A172 (cell line): ENCODE results near the gene MTX1.

DNA sequence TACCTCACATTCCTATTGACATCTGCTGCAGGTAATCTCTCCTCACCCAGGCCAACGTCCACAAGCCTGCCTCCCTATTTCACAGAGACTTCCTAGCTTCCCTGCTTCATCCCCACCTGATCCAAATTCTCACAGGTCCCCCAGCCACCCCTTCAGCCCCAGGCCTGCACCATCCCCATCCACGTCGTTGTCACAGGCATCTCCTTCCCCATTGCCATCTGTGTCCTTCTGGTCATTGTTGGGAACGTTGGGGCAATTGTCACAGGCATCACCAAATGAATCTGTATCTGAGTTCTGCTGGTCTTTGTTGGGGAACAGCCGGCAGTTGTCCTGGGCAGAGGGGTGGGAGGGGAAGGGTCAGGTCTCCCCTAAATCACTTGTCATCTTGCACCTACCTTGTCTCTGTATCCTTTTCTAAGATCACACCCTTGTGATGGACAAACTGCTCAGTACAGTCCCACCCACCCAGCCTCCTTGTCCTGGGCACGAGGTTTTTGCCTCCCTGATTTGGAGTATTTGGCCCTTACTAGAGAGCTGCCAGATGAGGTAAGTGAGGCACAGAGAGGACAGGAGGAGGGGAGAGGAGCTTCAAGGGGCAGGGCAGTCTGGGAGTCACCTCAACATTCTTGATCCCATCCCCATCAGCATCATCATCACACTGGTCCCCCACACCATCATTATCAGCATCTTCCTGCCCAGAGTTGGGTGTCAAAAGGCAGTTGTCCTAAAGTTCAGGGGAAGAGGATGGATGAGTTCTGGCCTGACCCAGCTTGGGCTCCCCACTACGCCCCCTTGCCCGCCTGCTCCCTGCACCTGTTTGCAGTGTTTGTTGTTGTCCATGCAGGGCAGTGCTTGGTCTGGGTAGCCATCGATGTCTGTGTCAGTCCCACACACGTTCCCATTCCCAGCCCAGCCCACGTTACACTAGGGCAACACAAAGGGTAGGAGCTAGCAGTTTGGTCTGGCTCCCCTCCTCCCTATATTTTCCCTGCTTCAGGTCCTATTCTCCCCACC, 7.1 kb downstream of the THBS3 start:
- RAMPAGE, long total RNA, result no peak

DNA sequence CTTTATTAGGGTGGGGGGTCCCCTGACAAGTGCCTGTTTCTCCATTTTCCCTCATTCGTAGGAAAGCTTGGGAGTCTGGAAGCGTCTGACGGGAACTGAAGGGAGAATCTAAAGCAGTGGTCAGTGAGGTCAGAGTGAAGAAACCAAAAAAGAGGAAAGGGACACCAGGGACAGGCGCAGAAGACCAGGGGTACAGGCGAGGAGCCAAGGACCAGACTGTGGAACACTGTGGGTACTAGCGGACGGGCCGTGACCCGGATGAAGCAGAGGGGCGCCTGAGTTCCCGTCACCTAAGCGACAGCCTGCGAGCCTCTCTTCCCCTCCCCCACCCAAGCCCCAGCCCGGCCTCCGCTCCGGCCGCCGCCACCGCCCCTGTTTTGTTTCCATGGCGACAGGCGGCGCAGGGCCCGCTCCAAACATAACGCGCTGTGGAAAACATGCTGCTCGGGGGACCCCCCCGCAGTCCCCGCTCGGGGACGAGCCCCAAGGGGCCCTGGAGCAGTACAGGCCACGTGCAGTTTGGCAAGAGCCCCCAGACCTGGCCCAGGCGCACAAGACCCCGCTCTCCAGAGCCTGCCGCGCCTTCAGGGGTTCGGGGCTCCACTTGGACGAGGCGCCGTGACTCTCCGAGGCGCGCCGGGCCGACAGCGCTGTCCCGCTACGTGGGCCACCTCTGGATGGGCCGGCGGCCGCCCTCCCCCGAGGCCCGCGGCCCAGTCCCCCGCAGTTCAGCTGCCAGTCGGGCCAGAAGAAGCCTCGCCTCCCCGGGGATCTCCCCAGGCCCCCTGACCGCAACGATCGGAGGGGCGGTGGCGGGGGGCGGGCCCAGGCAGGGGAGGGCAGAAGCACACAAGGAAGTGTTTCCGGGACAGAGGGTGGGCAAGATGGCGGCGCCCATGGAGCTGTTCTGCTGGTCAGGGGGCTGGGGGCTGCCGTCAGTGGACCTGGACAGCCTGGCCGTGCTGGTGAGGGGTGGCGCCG, at the start of gene MTX1:
TSS of gene MTX1 (plus strand) at position 328 of the 981 bp plus-strand sequence.
- RAMPAGE, long total RNA, result start-site peak on the plus strand centred at position 871 of the sequence, 16 bp wide, 109 and 48 reads in 2 replicates

GRCh38 chr1:155220220-155220599, 11.7 kb downstream of the MTX1 start:
- RAMPAGE, long total RNA, result no peak

DNA sequence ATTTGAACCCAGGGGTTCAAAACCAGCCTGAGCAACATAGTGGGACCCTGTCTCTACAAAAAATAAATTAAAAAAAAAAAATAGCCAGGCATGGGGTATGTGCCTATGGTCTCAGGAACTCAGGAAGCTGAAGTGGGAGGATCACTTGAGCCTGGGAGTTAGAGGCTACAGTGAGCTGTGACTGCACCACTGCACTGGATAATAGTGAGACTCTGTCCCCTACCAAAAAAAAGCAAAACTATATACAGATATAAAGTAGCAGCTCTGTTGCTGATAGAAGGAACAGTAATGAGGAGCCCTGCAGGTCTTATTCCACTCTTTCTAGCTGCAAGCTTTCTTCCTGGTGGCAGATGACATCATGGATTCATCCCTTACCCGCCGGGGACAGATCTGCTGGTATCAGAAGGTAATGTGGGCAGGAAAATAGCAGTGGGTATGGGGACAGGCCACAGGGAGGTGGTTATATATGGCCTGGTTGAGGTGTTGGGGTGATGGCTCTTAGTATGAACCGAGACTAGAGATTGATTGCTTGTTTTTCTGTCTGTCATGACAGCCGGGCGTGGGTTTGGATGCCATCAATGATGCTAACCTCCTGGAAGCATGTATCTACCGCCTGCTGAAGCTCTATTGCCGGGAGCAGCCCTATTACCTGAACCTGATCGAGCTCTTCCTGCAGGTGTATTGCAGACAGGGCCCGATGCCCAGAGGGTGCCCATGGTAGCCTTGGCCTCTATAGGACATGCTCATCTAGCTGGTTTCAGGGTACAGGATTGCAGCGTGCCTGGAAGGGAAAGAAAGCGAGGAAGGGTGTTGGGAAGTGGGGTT, 2.9 kb upstream of the RUSC1 start:
- RAMPAGE, long total RNA, result no peak

GRCh38 chr1:155324081-155324643, 3.5 kb downstream of the RUSC1 start:
- RAMPAGE, long total RNA, result no peak

DNA sequence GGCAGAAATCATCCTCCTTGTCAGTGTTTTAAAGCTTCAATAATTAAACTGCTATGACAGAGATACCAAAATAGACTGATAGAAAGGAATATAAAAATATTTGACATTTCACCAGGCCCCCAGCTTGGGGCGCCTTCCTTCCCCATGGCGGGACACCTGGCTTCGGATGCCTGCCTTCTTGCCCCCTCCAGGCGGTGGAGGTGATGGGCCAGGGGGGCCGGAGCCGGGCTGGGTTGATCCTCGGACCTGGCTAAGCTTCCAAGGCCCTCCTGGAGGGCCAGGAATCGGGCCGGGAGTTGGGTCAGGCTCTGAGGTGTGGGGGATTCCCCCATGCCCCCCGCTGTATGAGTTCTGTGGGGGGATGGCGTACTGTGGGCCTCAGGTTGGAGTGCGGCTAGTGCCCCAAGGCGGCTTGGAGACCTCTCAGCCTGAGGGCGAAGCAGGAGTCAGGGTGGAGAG, 112.4 kb downstream of the RUSC1 start:
- RAMPAGE, long total RNA, result no peak

- RAMPAGE, long total RNA, result no peak
These were observed 35.0 kb downstream of the ASH1L start for GRCh38 chr1:155527494-155528077.

- RAMPAGE, long total RNA, result no peak
These were observed 836 bp upstream of the ASH1L start for GRCh38 chr1:155563405-155563873.

GRCh38 chr1:155660079-155660980, 28.2 kb downstream of the YY1AP1 start:
- RAMPAGE, long total RNA, result no peak

- RAMPAGE, long total RNA, result no peak
These were observed 57.1 kb downstream of the DAP3 start for GRCh38 chr1:155746008-155746464.

DNA sequence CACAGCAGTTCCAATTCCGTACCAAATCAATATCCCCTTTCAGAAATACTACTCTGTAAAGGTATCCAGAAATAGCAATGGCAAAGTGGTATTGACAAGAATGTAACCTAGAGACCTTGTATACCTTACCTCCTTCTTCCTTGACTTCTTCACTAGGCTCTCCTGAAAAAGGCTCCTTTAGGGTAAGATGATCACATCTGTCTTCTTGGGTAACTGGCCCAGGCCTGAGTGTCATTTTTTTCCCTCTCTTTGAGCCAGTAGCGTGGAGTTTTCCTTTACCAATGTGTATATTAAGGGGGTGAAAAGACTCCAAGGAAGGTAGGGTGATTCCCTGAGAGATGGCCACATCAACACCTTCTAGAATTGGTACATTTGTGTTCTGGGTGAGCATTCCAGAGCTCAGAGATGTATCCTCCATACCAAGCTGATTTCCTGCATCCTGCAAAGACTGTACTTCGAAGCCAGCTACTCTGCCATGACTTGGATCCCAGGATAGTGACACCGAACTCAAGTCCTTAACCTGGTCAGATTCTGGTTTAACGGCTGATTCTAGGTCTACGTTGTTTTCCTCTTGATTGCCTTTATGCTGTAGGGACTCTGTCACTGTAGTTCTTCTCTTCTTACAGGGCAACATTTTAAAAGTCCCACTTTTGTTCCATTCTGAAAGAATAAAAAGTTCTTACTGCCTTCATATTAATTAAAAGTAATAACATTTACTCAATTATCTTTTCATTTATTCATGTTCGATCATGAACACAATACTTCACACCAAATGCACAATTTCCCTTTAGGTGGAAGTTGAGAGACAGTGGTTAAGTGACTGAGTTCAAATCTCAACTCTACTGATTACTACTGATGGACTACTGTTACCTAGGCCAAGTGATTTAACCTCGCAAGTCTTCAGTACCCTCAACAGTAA, 3.6 kb downstream of the GON4L start:
- RAMPAGE, long total RNA, result no peak

- RAMPAGE, long total RNA, result no peak
These were observed 800 bp downstream of the GON4L start for GRCh38 chr1:155856215-155856613.

DNA sequence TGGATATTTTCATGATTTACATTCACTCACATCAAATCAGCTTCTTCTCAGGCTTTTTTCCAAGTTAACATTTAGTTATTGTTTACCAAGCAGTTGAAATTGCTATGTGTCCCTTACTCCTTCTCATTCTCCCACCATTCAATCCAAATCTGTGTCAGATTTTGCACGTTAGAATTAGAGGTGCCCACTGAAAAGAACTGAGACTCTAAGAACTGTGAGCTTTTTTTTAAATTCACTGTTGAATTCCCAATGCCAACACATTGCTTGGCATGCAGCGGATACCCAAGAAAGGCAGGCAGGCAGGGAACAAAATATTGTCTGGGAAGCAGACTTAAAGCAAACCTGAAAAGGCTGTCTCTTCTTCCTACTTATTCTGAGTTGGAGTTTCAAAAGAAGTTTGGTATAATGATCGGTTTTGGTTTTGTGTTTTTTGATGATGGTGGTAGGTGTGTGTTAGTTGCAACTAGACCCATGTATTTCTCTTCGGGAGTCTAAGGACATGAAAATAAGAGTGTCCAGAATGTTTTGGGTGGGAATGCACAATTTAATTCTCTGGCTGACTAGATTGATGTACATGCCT, 18.1 kb downstream of the RIT1 start:
- RAMPAGE, long total RNA, result no peak

GRCh38 chr1:155895360-155895714, 15.8 kb downstream of the RIT1 start:
- RAMPAGE, long total RNA, result no peak

DNA sequence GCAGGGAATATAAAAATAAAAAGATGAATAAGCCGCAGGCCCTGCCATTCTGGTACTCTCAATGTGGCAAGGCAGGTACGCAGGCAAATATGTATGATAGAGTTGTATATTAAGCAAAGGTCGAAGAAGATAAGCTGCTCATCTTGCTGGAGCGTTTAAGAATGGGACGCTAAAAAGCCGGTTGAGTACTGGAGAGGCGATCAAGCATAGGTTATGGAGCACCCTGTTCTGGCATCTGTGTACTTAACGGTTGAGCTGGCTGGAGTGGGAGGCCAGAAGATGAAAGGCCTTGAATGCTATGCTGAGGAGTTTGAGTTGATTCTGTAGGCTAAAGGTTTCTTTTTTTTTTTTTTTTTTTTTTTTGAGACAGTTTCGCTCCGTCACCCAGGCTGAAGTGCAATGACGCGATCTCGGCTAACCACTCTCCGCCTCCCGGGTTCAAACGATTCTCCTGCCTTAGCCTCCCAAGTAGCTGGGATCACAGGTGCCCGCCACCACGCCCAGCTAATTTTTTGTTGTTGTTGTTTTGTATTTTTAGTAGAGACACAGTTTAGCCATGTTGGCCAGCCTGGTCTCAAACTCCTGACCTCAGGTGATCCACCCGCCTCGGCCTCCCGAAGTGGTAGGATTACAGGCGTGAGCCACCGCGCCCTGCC, 793 bp upstream of the KHDC4 start:
- RAMPAGE, long total RNA, result no peak

GRCh38 chr1:155950868-155951549, 9.6 kb downstream of the RXFP4 start:
- RAMPAGE, long total RNA, result no peak

GRCh38 chr1:155978983-155979433, 661 bp upstream of the ARHGEF2 start:
- RAMPAGE, long total RNA, result no peak

- RAMPAGE, long total RNA, result no peak
These were observed 12.7 kb upstream of the ARHGEF2 start for GRCh38 chr1:155990981-155991425.

DNA sequence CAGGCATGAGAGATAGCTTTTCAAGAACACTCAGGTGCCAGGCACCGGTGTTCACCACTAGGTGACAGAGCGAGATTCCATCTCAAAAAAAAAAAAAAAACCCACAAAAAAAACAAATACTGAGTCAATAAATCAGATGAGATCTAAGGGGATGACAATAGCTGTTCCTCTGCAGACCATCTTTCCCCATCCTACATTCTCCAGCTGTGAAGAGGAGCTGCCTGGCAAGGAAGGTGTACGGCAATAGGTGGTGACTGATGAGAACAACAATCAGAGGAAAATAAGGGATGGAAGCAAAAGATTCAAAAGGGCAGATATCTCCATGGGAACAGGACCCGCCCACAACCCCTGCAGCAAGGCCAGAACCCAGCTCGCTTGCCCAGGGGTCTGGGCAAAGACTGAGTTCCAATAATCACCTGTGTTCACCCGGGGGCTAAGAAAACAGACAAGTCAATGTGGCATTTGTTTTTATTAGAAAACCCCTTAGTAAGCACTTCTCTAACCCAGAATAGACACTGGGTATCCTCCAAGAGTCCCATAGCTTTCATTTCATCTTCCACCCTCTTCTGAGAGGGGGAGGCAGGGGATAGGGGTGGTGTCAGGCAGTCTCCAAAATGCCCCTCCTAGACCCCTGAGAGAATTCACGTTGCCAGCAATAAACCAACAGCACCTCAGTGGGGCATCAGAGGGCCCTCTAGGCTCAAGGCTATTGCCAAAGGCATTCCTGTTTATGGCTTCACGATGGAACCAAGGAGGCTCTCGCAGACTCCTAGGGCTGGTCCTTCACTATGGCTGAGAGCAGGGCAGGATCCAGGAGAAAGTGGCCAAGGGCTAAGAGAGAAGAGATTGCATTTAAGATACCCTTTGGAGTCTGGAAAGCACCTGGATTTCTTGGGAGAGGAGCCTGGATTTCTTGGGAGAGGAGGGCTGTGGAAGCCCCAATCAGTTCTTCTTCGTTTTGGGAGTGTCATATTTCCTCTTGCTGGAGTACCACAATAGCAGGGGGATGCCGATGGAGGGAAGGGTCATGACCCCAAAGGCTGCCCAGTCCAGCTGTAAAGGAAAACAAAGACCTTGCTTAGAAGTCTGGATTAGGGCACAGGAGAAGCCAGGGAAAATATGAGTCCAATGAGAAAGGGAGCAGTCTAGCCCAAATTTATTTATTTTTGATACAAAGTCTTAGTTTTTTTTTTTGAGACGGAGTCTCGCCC, 11.7 kb downstream of the SSR2 start:
- RAMPAGE, long total RNA, result no peak

GRCh38 chr1:156053162-156053232, 601 bp downstream of the UBQLN4 start:
- RAMPAGE, long total RNA, result no peak